Right ventricle myocardium (tissue), 1 donor: ENCODE data around the gene SOWAHC.

GRCh38 chr2:108587556-108587858, 53.2 kb downstream of the LIMS1 start:
- PRO-cap, 2 experiments = no peak in any of the 2 experiments

GRCh38 chr2:108601156-108601675, 66.9 kb downstream of the LIMS1 start:
- PRO-cap, 2 experiments = no peak in any of the 2 experiments

DNA sequence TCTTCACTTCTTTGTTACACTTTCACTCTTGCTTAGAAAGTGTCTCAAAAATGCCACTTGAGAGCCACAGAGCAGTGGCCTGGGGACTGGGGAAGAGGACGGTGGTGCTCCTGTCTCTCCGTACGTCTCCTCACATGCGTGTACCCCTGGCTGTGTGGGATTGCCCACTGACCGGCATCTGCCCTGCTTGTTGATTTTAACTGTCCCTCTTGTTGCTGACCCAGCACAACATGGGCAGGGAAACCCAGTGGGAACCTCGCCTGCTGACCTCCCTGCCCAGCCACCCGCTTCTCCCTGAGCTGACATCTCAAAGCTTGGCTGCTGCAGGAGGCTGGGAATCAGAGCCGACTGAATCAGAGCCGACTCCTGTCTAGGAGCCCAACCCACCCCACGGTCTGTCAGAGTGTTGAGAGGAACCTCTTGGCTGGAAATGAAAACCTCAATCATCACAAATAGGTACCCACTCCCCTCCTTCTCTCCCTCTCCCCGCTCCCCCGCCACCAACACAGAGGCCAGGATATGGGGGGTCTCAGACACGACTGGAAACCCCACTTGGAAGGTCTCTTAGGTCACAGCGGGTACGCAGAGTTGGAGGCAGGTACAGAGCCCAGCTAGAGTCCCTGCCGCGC, 944 bp downstream of the EDAR start:
- PRO-cap, 2 experiments = no peak in any of the 2 experiments

DNA sequence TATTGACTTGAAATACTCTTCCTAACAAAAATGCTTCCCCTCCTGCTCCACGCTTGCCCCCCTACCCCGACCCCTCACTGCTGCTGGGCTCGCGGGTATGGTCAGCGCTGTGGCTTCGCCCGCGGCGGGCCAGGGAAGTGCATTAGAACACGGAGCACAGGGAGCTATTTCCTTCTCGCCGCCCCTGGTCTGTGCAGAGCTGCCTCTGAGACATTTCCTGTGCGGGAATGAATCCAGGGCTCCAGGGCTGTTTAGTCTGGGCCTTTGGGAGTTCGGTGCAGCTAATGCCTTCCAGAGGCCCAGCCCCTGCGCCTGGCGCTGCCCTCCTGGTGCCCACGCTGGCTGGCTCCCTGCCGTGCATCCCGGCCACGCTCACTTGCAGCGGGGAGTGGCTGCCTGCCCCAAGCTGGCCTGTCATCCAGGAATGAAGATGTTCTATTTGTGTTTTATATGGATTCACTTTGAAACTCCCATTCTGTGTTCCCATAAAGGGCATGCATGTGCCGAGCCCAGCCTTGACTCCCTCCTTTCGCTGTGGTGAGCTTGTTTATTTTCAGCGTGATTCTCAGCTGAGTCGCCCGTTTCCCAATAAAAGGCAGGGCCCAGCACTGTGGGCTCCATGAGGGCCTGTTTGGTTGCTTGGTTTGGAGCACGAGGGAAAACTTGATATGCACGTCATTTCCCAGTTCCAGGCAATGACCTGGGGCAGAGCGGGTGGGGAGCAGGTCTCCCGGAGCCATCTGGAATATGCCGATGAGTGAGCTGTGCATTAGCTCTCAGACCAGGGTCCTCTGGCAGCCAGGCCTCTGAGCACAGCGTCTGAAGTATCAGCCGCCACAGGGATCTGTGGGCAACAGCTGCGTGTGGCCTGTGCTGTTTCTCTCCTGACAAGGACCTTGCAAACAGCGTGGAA, 42.7 kb downstream of the SH3RF3 start:
- PRO-cap, 2 experiments = no peak in any of the 2 experiments

GRCh38 chr2:109436167-109437166, 177.3 kb downstream of the SEPTIN10 start:
- PRO-cap, 2 experiments = peak in 2 of 2 experiments; most common plus-strand start chr2:109436453 (in 2)

GRCh38 chr2:109457427-109458589, 156.0 kb downstream of the SEPTIN10 start:
- PRO-cap, 2 experiments = no peak in any of the 2 experiments

- PRO-cap, 2 experiments = no peak in any of the 2 experiments
These were observed 114.2 kb downstream of the SEPTIN10 start for GRCh38 chr2:109499506-109500062.

- PRO-cap, 2 experiments = no peak in any of the 2 experiments
These were observed 58.8 kb downstream of the SEPTIN10 start for GRCh38 chr2:109554596-109555832.

DNA sequence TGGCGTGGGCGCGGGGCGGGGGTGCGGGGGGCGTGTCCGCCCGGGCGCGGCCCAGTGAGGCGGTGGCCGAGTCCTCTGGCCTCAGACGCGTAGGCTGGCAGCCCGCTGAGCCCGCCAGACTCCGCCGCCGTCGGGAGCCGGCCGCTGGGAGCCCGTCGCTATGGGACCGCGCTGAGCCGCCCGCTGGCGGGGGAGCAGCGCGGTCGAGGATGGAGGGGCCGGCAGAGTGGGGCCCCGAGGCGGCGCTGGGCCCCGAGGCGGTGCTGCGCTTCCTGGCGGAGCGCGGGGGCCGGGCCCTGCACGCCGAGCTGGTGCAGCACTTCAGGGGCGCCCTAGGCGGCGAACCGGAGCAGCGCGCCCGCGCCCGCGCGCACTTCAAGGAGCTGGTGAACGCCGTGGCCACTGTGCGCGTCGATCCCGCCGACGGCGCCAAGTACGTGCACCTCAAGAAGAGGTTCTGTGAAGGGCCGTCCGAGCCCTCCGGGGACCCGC, at the start of gene SOWAHC:
SOWAHC (plus strand) TSS at position 84 of the 492 bp plus-strand sequence.
- PRO-cap, 2 experiments = peak in 2 of 2 experiments; most common plus-strand start position 54 of the sequence (in 2)

DNA sequence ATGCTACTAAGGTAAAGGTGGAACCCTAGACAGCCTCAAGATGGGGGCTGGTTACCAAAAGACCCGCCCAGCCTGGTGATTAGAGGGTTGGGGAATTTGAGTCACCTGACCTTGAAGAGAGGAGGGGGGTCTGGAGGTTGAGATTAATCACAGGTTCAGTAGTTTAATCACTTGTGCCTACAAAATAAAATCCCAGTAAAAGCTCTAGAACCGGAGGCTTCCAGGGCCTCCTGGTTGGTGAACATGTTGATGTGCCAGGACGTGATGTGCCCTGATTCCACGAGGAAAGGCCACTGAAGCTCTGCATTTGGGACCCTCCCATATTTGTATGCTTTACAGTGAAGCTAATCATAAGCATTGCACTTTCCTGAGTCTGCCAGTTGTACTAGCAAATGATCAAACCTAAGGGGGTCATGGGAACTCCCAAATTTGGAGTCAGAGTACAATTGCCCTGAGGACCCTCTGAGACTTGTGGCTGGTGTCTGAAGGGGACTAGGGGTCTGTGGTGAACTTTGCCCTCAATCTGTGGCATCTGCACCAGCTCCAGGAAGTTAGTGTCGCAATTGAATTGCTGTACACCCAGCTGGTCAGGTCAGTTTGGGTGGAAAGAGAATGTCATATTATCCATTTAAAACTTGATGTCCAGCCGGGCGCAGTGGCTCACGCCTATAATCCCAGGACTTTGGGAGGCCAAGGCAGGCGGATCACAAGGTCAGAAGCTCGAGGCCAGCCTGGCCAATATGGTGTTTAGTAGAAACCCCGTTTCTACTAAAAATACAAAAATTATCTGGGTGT, 17.9 kb downstream of the SOWAHC start:
- PRO-cap, 2 experiments = no peak in any of the 2 experiments

- PRO-cap, 2 experiments = no peak in any of the 2 experiments
These were observed 48.1 kb downstream of the ACOXL start for GRCh38 chr2:110780403-110780868.

GRCh38 chr2:110858792-110859365, 126.5 kb downstream of the ACOXL start:
- PRO-cap, 2 experiments = no peak in any of the 2 experiments

DNA sequence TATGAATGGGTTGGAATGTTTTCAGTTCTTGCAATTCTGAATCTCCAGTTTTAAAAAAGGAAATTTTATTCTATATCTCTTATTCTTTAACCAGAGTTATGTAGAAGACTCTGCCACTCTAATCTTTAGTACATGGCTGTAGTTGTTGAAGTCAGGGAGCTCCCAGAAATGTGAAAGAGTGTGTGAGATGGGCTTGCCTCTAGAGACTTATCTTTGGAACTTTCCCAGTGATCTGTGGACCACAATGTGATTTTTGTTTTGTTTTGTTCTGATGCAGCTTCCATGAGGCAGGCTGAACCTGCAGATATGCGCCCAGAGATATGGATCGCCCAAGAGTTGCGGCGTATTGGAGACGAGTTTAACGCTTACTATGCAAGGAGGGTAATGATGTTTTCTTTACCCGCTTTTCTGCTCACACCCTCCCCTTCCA, 29.1 kb downstream of the BCL2L11 start:
- PRO-cap, 2 experiments = no peak in any of the 2 experiments

GRCh38 chr2:111167004-111167692, 46.4 kb downstream of the BCL2L11 start:
- PRO-cap, 2 experiments = no peak in any of the 2 experiments

DNA sequence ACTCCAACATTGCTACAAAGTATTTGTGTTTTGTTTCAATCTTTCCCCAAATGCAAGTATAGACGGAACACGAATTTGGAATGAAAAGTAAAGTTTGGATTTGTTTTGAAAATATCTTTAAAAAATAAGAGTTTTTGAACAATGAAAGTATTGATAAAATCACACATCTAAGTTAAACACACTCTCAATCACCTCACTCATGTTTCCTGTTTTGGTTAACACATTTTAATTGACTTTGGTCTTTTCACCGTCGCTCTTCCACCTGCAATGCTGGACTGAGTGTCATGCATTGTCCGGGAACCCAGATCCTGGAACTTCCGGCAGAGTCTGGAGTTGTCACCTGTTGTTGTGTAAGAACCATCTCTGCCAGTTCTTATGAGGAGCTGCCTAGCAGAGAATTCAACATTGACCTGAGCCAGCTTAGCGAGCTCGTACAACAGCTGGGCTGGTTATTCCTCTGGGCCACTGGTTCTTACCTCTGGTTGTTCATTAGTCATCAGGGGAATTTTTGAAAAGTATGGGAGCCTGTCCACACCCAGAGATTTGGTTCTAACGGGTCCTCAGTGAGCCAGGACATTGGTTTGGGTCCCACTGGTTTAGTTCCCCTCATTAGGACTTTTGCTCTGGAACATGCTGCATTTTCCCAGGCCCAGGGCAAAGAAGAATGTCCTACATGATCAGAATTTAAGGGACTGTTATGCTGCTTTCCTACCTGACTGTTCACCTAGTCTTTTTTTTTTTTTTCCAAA, 75.7 kb downstream of the BCL2L11 start:
- PRO-cap, 2 experiments = no peak in any of the 2 experiments

GRCh38 chr2:111659271-111660391, 224.4 kb downstream of the ANAPC1 start:
- PRO-cap, 2 experiments = no peak in any of the 2 experiments

DNA sequence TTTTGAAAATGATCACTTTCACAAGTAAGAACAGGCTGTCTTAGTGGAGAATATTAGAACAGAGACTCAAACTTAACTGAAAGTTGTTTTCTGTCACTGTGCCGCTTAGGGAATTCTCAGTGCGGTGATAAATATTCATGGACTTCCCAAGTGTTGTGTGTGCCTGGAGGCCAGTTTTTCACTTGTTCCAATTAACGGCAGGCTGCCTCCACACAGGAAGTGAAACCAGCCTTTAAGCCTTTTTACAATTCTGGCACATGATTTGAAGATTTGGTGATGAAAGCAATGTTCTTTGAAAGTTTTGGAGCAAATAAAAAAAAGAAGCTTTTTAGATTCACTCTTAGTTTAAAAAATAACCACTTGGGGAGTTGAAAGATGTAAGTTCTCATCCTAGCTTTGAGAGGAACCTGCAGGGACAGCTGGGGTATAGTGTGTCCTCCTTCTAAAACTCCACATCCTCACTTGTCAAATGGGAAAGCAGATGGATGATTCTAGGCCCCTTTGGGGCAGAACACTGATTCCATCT, 8.1 kb downstream of the MERTK start:
- PRO-cap, 2 experiments = no peak in any of the 2 experiments

- PRO-cap, 2 experiments = no peak in any of the 2 experiments
These were observed 21.7 kb downstream of the MERTK start for GRCh38 chr2:111920114-111920474.

- PRO-cap, 2 experiments = no peak in any of the 2 experiments
These were observed 24.8 kb downstream of the MERTK start for GRCh38 chr2:111923148-111923702.

GRCh38 chr2:111973893-111974226, 75.5 kb downstream of the MERTK start:
- PRO-cap, 2 experiments = peak in 1 of 2 experiments; most common minus-strand start chr2:111974050 (in 1)